Measurements from ENCODE around the genes MSH4 and PIGK.

- PRO-cap: no peak
- RAMPAGE, long total RNA, 2 experiments: no peak in any of the 2 experiments
Observed at GRCh38 chr1:67524065-67525090, 94.2 kb upstream of the SERBP1 start.

DNA sequence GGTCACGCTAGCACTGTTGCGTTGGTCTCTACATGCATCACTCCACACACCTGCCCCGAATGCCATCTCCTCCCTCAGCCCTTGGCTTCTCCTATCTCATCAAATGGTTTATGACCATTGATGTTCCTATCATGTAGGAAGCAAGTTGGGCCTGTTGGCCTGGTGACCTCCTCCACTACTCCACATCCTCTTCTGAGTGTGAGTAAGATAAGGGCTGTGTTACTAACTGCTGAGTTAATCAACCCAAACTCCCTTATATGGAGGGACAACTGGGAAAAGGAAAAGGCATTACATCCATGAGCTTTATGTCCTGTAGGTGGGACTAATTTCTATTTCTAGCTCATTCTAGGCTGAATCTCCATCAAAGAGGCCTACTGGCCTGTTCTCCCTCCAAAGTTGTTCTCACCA lies 57.6 kb downstream of the WLS start:
- PRO-cap: no peak
- RAMPAGE, long total RNA, 2 experiments: no peak in any of the 2 experiments

DNA sequence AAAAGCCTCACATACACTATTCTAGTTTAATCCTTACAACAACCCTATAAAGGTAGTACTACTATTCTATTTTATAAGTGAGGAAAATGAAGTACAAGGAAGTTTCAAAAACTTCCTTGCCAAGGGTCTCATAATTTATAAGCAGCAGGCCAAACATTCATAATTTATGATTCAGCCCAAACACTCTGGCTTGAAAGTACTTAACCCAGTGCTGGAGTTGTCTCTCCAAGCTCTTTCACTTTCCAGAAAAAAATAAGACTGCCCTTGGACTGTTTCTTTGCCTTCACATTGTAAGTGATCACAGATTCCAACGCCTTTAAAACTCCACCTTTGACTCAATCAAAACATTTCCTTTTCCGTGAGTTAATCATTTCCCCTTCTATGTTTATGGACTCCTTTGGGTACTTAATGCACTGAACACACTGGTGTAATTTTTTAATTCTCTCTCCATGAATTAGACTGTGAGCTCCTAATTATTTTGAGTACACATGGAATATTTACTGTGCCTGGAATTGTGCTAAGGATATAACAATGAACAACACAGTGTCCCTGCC lies 54.4 kb downstream of the WLS start:
- PRO-cap: no peak
- RAMPAGE, long total RNA, 2 experiments: no peak in any of the 2 experiments

DNA sequence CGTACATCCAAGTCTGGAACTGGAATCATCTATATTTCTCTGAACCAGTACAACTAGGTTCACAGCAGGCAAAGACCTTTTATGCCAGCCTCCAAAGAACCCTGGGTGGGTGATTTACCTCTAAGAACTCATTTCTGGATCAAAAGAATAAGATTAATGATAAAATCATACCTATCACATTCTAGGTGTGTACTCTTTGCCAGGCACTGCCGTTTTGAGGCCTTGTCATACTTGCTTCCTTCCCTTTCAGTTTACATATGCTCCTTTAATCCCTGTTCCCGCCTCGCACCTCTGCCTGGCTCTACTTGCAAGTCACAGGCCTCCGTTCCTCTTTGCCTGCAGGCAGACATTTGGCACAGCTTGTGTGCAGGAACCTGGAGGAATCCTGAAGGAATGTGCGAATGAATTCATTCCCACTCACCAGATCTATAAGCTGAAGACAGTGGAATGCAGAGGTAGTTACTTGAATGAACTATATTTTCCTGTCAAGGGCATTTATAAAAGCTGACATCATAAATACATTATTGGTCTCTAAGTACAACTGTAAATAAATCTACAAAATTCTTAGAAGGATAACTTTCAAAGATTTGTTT lies 13.9 kb downstream of the WLS start:
- PRO-cap: no peak
- RAMPAGE, long total RNA, 2 experiments: no peak in any of the 2 experiments

- PRO-cap: unidirectional peak, plus-strand start at chr1:70354125; unidirectional peak, plus-strand start at chr1:70354284; unidirectional peak, plus-strand start at chr1:70354486
- RAMPAGE, long total RNA, 2 experiments: no peak in any of the 2 experiments
Observed at GRCh38 chr1:70353612-70354588, 622 bp downstream of the ANKRD13C start.

DNA sequence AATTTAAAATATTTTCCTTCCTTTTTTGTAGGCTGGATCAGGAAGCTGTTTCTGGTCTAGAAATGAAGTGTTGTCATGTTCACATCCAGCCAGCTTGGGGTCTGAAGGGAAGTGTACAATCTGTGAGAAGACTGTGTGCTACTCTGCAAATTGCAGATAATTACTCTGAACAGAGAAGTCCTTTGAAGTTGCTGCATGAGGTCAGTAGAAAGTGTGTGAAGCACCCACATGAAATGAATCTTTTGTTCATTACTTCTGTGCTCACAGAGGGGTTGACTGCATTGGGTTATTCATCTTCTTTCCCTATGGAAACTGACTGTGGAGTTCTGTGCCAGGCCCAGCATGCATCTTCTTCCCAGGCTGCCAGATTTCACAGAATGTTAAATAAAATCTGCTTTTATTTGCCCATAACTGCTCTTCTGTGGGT lies 47.0 kb downstream of the CTH start:
- PRO-cap: no peak
- RAMPAGE, long total RNA, 2 experiments: no peak in any of the 2 experiments

- PRO-cap: no peak
- RAMPAGE, long total RNA, 2 experiments: no peak in any of the 2 experiments
Observed at GRCh38 chr1:71054134-71054896, 6.7 kb upstream of the PTGER3 start.

- PRO-cap: no peak
- RAMPAGE, long total RNA, 2 experiments: no peak in any of the 2 experiments
Observed at GRCh38 chr1:71063613-71064380, 16.2 kb upstream of the PTGER3 start.

GRCh38 chr1:71073955-71074512 lies 6.8 kb downstream of the ZRANB2 start:
- PRO-cap: no peak
- RAMPAGE, long total RNA, 2 experiments: start-site peak on the minus strand in 1 of 2 experiments, at chr1:71074353-71074388 at its widest, 6 reads per replicate

- PRO-cap: no peak
- RAMPAGE, long total RNA, 2 experiments: no peak in any of the 2 experiments
Observed at GRCh38 chr1:71404396-71405132, 323.7 kb upstream of the ZRANB2 start.

GRCh38 chr1:72206615-72207089 lies 75.7 kb downstream of the NEGR1 start:
- PRO-cap: no peak
- RAMPAGE, long total RNA, 2 experiments: no peak in any of the 2 experiments

DNA sequence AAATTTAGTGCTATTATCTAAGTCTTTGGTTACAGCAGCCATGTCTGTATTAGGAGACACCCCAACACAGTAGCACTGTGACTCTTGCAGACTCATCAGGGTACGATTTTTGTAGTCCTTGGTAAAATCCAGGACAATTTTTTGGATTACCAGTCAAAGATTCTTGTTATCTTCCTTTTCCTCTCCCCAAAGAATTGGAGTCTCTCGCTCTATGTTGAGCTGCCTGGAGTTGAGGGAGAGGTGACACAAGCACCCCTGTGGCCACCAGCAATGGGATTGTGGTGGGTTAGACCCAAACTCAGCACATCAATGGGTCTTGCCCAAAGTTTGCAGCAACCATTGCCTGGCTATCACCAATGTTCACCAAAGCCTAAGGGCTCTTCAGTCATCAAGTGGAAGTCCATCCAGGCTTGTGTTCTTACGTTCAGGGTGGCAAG lies 524.8 kb upstream of the NEGR1 start:
- PRO-cap: no peak
- RAMPAGE, long total RNA, 2 experiments: no peak in any of the 2 experiments

- PRO-cap: no peak
- RAMPAGE, long total RNA, 2 experiments: no peak in any of the 2 experiments
Observed at GRCh38 chr1:72898465-72899670, 616.5 kb upstream of the NEGR1 start.

DNA sequence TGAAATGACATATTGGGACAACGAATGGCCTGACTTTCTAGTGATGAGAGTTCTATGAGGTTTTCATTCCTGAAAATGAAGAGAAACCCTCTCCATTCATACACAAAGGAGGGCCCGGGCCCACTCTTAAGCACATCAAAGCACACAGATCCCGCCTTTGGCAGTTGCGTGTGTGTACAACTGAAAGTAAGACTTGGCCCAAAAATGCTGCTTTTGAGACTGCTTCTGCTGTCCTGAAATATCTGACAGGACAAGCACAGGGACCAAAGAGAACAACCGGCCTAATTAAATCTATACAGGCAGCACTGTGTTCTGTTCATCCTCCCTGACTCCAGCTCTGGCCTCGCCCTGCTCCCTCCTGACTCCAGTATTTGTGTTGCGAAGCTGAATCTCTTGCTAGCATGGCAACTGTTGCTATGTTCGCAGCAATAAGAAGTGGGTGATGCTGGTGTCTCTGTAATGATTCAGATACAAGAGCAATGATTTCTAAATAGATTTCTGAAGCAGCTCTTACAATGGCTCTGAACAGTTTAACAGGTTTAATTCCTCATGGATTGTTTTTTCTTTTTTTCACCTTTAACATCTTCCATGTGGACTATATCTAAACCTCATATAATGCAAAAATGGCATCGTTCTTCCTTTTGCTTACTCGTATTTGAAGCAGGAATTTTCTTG lies 7.3 kb downstream of the LRRC53 start:
- PRO-cap: no peak
- RAMPAGE, long total RNA, 2 experiments: no peak in any of the 2 experiments

DNA sequence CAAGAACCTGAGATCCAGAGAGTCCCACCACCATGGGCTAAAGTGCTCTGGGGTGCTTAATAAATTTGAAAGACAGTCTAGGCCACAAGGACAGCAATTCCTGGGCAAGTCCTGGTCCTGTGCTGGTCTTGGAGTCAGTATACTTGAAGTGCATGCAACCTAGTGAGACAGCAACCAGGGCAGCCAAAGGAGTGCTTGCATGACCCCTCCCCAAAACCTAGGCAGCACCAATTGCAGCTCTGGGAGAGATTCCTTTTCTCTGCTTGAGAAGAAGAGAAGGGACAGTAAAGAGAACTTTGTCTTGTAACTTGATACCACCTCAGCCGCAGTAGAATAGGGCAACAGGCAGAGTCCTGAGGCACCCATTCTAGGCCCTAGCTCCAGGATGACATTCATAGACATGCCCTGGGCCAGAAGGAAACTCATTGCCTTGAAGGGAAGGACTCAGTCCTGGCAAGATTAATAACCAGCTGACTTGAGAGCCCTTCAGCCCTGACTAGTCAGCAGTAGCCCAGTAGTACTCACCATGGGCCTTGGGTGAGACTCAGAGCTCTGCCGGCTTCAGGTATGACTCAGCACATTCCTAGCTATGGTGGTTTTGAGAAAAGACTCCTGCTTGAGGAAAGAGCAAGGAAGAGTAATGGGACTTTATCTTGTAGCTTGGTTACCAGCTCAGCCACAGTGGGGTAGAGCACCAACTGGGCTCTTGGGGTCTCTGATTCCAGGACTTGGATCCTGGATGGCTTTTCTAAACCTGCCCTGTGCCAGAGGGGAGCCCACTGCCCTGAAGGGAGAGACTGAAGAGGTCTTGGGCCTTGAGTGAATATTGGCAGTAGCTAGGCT lies 51.8 kb upstream of the ACADM start:
- PRO-cap: no peak
- RAMPAGE, long total RNA, 2 experiments: no peak in any of the 2 experiments

DNA sequence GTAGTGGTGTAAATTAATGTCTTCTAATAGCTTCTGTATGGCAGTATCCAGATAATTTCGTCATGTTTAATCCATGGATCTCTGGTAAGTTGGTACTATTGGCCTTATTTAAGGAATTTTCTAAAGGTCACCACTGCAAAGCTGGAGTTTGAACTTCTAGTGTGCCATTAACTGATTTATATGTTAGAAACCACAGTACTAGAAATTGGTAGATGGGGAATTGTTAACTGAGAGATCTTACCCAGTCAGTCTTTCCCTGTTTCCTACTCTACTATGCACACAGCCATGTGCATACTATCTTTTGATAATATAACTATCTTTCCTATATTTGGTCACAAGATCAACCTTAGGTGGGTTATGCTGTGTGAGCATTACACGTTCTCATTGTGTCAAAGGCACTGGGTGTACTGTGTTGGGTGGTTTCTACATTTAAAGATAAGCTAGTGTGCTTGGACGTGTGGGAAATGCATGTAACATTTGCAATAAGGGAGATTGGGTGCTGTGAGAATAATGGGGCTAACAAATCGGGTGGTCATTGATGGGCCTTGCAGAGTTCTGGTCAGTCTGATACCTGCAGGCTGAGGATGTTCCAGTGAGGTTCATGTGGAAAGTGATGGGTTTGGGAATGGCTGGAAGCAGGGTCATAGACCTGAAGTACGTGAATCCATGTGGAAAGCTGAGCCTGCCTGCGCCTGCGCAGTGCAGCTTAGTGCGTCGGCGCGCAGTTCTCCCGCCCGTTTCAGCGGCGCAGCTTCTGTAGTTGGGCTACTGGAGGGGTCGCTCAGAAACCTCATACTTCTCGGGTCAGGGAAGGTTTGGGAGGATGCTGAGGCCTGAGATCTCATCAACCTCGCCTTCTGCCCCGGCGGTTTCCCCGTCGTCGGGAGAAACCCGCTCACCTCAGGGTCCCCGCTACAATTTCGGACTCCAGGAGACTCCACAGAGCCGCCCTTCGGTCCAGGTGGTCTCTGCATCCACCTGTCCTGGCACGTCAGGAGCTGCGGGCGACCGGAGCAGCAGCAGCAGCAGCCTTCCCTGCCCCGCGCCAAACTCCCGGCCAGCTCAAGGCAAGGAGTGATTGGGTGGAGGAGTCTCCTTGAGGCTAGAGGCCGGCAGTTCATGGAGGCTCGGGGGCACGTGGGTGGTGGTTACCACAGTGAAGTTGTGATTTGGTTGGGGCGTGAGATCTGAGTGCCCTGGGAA lies at the start of gene MSH4:
Gene MSH4, plus strand, starts transcription at position 720 of the 1,203 bp plus-strand sequence.
- PRO-cap: no peak
- RAMPAGE, long total RNA, 2 experiments: no peak in any of the 2 experiments

DNA sequence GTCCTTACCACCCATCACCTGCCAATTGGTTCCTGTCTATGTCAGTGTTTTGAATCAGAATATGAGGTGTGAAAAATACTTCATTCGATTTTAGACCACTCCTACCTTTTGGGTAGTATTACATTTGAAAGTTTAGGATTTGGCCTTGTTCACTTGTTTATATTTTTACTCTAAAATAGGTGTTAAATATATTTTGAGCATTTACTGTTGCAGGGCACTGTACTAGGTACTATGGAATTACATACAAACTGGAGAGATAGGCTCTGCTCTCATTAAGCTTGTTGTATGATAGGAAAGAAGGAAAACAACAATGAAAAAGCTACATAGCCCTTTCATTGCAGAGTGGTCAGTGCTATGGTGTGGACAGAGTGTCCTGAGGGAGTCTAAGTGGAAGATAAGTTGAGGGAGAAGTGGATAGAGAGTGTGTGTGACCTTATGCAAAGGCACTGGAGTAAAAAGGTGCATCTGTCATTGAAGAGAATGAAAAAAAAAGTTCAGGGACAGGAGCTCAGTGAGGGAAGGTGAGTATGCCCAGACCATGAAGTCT lies 41.3 kb downstream of the ST6GALNAC3 start:
- PRO-cap: no peak
- RAMPAGE, long total RNA, 2 experiments: no peak in any of the 2 experiments

DNA sequence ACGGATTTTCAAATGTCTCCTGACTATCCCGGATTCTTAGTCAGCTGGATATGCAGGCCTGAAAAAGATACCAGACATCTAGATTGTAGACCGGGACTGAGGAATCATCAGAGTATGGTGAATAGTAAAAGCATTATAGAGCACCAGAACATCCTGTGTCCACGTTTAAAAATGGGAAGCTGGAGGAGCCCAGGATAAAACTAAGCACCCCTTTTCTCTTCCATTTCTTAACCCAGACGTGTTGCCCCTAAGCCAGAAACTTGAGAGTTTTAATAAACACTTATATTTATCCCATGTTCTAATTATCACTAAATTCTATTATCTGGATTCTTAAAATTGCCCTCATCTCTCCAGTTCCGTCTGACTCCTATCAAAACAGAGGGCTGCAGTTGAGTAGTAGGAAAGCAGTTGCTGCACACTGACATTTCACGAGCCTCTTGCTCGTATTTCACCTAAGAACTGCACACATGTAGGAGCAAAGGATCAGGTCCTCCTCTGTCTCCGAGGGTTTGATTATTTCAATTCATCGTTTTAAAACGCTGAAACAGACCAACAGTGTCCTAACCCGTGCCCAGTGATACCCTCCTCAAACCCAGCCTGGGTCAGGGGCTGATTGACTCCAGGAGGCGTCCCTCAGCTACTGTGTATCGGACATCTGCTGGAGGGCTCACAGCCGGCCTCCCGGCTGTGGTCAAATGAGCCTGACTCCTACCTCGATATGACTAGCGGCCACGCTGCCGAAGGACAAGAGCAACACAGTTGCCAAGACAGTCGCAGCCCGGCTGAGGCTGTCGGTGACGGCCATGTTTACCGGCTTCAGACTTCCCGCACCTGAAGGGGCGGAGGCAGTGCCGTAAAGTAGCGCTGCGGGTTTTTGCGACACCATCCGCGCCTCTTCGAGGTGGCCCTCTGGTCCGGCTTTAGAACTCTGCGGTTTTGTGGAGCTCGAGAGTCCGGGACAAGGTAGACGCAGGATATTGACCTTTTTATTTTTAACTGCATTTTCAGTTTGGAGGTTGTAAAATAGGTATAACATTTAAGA lies at the start of gene PIGK:
Gene PIGK, minus strand, starts transcription at position 833 of the 1,042 bp plus-strand sequence.
- PRO-cap: bidirectional peak, plus-strand start at position 939 of the sequence, minus-strand start at position 697 of the sequence
- RAMPAGE, long total RNA, 2 experiments: start-site peak on the plus strand in 2 of 2 experiments, centred at positions 901 to 903 of the sequence, 12 to 21 reads per replicate; start-site peak on the minus strand in 2 of 2 experiments, centred at position 830 of the sequence, 211 to 335 reads per replicate

GRCh38 chr1:77569834-77570071 lies 112.7 kb downstream of the ZZZ3 start:
- PRO-cap: no peak
- RAMPAGE, long total RNA, 2 experiments: no peak in any of the 2 experiments

DNA sequence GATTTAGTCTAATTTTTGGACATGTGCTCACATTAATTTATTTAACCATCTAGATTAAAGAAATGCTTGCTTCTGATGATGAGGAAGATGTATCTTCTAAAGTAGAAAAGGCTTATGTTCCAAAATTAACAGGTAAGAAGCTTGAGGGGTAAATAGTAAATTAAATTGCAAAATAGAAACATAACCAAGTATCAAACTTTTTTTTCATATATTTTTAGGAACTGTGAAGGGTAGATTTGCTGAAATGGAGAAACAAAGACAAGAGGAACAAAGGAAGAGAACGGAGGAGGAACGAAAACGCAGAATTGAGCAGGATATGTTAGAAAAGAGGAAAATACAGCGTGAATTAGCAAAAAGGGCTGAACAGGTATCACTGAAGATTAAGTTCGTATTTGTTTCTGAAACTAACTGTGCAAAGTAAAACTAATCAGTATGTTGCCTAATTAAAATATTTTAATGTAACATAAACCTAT lies 29.5 kb downstream of the NEXN start:
- PRO-cap: no peak
- RAMPAGE, long total RNA, 2 experiments: no peak in any of the 2 experiments